ENCODE measurements around a stretch of chr1.

GRCh38 chr1:93137580-93138302, 42.5 kb downstream of the TMED5 start:
- PRO-cap = no peak

DNA sequence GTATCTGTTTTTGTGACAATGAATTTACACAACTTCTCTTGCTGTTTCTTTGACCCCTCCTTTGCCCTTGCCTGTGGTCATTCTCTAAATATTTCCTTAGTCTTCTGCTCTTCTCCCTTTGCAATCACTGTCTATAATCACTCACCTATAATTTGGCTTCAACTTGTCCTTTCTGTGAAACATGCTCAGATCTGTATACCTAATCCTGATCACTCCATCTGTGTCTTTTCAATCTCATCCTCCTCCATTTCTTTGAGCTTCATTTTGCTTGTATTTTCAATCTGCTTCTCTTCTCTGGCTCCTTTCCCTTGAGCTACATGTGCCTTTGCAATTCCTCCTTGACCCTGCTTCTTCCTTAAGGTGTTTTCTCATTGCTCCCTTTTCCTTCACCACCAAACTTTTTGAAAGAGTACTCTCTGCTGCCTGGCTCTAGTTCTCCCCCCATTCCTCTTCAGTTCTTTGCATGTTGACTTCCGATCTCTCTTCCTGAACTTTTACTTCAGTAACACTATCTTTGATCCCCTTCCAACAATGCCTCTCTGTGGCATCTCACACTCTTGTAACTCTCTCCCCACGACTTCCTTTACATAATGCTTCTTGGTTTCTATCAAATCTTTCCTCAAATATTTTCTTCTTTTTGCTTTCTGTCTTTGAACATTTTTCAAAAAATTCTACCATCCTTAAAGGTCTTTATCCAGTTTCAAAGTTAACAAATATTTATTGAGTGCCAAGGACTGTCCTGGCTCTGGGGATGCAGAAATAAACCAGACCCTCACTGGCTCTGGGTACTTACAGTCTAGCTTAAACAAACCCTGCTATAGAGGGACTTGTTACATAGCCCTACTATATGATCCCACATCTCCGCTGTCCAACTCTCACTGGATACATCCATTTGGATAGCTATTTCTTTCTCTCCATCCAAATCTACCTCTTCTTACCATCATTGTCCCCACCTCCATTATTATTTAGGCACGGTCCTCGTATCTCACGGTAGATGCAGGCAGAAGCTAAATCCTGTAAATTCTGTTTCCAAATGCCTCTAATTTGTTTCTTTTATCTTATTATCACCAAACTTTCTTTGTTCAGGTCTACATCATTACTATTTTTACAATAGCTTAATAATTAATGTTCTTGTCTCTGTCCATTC, 4.7 kb upstream of the DR1 start:
- PRO-cap = no peak

GRCh38 chr1:93446598-93447515, 1.1 kb upstream of the FNBP1L start:
- PRO-cap = unidirectional peak, plus-strand start at chr1:93447373

DNA sequence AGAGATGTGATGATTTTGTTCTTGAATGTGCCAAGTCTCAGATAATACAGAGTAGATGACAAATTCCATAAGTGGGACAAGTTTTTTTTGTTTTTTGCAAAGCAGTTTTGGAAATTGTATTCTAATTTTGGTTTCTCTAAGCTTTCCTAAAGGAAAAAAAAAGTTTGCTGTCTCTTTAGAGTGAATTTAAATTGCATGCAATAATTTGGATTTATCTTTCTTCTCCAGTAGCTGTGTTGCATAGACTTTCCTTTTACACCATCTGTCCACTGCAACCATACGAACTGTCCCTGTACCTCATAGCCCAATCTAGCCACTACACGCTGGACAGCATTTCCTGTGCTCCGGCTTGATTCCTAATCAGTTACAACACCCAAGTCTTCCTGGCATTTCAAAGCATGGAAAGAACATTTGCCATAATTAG, 106.8 kb downstream of the FNBP1L start:
- PRO-cap = no peak

DNA sequence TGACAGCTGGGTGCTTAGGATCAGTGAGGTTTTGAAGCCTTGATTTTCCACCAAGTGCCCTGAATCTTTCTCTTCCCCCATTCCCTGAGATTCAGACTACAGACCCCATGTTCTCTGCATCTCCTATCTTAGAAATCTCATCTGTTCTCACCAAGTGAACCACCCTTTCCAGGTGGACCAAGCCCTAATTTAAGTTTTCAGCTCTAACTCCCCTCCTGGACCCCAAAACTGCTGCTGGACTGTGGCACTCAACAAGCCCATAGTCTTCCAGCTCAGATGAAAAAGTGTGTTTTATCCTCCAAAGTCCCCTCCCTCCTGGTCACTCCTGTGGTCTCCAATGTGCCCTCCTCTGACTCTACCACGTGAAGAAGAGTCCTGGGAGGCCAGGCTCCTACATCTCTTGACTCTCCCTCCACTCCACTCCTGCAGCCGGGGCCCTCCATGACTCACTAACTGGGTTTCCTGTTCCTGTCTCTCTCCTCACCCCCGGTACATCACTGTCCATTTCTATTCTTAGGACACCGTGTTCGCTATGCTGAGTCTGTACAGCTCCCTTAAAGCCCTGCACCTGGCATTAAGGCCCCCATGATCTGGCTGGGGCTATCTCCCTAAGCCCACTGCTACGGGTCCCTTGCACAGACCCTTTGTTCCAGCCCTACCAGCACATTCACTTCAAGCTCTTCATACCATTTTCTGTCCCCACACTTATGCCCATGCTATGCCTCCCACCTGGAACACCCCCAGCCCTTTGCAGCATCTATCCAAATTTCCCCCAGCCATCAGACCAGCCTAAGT, 93.5 kb downstream of the BCAR3 start:
- PRO-cap = no peak

GRCh38 chr1:93723167-93723668, 41.6 kb upstream of the BCAR3 start:
- PRO-cap = no peak

- PRO-cap = no peak
These were observed 57.8 kb downstream of the DNTTIP2 start for GRCh38 chr1:93821193-93821642.

DNA sequence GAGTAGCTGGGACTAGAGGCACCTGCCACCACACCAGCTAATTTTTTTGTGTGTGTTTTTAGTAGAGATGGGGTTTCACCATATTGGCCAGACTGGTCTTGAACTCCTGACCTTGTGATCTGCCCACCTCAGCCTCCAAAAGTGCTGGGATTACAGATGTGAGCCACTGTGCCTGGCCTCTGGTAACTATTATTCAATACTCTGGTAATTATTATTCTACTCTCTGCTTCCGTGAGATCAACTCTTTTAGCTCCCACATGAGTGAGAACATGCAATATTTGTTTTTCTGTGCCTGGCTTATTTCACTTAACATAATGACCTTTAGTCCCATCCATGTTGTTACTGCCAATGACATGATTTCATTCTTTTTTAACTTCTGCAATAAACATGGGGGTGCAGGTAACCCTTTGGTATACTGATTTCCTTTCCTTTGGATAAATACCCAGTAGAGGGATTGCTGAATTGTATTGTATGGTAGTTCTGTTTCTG, 37.8 kb upstream of the GCLM start:
- PRO-cap = no peak

DNA sequence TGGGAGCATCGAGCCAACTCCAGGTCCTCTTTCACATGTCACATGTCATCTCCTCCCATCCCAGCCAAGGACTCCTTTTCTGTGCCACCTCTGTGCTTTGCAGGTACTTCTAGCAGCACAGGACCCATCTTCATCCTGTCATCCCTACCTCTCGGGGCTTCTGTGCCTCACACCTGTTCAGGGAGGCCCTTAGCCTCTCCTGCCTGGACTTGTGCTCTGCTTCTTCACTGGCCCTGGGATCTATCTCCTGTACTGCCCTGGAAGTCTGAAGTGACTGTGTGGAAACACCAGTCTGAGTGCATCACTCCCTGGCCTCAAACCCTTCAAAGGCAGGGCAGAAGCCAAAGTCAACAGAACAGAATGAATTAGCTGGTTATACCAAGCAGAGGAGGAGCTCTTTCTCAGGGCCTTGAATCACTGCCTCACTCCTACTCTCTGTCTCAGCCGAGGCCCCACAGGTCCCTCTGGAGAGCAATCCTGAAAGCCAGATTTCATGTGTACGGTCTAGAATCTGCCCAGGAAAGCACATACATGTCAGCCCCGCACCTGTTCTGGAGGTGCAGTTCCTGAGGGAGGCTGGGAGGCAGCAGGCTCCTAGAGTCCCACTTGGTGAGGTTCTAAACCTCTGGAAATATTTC, 98.5 kb downstream of the ABCA4 start:
- PRO-cap = no peak

- PRO-cap = no peak
These were observed 19.0 kb downstream of the ARHGAP29 start for GRCh38 chr1:94218362-94218833.

DNA sequence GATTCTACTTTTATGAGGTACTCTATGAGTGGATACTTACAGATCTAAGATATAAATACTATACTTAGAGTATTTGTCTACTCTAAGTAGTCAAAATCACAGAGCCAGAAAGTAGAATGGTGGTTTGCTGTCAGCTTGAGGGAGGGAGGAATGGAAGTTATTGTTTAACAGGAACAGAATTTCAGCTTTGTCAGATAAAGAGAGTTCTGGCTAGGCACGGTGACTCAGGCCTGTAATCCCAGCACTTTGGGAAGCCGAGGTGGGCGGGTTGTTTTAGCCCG, 79.7 kb upstream of the ARHGAP29 start:
- PRO-cap = no peak

GRCh38 chr1:94417335-94417725, 859 bp upstream of the ABCD3 start:
- PRO-cap = no peak

DNA sequence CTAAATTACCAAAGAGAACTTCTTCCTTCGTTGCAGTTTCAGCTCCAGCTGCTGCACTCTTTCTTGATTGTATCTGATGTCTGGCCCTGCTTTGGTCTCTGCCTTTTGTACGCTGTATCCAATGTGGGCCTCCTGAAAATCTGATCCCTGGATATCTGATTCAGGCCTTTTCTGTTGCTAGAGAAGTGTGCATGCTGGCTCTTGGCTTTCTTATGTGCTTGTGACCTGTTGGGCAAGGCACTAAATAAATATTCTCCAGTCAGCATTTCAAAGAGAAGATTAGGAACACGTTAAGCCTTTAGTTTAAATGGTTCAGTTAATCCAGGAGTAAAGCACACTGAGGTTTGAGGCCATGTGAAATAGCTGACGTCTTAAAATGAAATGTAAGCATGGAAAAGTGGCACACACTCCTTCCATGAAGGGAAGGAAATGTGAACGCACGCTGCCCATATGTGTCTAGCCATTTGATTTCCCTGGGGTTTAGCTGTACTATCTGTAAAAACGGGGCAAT, 9.3 kb upstream of the F3 start:
- PRO-cap = no peak

DNA sequence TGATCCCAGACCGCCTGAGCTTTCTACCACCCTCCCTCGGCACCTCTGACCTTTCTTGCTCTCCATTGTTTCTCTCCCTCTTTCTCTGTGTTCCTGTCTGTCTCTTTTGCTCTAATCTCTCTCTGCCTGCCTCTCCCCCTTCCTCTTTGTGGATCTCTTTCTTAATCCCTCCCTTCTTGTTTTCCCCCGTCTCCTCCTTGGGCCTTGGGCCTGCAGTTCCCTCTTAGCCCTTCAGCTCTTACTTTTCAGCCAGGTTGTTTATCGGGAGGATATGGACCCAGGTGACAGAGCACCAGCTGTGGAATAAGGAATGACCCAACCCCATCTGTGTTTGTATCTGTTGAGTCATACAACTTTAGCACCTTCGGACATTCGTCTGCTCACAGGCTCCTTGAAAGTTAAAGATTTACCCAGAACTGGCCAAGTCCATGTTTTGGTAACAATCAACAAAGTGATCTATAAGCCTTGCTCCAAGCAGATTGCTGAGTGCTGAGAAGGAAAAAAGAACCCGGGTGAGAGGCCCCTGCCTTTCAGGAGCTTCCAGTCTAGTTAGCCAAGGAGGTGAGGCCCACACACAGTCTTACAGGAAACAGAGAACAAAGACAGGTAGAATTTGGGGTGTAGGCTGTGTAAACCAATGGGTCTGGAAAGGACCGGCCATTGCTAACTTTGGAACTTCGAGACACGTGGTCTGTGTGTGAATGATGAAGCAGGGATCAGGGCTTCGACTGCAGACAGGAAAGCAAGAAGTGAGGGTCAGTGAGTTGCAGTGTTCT, 66.7 kb upstream of the F3 start:
- PRO-cap = no peak

DNA sequence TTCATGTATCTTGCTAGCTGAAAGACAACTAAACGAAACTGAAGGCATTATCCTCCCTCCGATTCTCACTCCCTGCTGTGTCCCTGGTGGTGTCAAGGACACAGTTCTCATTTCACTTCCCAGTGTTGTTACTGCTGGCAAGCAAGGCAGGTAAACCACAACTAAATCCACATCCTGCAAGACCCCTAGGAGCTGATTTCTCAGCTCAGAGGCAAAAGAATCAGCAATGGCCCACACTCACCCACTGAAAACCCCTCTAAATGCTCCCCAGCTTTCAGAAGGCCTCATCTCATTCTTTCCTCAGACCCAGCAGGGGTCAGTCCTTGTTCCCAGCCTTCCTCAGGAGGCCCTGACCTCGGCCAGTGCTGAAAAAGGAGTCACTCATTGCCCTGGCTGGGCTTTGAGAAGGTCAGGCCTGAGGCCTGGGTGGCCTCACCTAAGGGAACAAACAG, 117.9 kb upstream of the SLC44A3 start:
- PRO-cap = no peak

DNA sequence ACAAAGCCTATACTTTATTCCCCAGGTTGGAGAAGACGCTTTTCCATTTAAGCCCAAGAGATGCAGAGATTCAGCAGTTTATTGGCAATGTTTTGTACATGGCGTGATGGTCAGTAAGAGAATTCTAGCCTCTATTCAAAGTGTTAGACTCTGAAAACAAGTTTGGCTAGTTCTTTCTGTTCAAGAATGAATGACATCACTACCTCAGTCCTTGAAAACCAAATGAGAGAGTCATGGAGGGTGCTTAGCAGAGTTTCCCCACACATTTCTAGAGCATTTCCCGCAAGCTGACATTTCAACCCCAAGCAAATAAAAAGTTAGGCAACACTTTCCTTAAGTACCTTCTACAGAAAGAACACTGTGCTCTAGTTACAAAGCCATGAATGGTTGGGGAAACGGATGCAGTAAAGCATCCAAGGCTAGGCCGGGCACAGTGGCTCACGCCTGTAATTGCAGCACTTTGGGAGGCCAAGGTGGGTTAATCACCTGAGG, 48.0 kb upstream of the SLC44A3 start:
- PRO-cap = no peak

DNA sequence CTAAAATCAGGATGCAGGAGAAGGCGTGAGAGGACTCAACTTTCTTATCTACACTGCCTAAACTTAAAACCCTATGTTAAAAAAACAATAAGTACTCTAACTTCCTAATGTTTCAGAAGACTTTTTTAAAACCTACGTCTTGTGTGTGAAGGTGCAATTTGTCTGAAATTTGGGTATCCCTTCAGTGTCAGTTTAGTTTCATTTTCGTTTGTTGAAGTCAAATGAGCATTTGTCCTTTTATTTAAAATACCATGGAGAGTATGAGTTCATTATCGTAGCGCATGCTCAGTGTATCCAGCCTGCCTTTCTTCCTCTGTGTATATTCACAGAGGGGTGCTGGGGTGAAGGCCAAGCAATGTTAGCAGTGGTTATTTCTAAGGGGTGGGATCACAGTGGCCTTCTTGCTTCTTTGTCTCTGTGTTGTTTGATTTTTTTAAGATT, 43.3 kb downstream of the CNN3 start:
- PRO-cap = no peak

DNA sequence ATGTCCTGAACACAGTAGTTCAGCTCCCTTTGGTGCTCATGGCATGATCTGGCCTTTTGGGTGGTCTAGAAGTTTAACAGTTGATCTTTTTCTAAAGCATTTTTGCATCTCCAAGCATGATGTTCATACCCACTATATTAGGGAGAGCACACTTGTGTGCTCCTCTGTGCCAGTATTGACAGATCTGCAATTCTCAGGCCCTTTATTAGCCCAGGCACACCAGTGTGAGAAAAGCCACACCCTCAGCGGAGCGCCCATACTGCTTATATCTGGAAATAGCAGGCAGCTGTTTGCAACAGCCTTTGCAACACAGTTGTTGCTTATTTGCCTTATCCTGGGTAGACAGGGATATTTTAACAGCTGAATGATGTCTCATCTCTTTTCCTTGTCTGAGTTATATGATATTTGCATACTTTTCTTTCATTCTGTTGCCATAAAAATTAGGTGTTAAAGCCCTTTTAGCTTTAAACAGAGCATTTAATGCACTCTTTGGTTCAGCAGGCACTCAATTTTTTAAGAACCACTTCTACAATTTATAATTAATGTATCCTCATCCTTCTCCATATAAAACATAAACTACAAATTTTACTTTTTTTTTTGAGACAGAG, 34.0 kb downstream of the CNN3 start:
- PRO-cap = no peak

DNA sequence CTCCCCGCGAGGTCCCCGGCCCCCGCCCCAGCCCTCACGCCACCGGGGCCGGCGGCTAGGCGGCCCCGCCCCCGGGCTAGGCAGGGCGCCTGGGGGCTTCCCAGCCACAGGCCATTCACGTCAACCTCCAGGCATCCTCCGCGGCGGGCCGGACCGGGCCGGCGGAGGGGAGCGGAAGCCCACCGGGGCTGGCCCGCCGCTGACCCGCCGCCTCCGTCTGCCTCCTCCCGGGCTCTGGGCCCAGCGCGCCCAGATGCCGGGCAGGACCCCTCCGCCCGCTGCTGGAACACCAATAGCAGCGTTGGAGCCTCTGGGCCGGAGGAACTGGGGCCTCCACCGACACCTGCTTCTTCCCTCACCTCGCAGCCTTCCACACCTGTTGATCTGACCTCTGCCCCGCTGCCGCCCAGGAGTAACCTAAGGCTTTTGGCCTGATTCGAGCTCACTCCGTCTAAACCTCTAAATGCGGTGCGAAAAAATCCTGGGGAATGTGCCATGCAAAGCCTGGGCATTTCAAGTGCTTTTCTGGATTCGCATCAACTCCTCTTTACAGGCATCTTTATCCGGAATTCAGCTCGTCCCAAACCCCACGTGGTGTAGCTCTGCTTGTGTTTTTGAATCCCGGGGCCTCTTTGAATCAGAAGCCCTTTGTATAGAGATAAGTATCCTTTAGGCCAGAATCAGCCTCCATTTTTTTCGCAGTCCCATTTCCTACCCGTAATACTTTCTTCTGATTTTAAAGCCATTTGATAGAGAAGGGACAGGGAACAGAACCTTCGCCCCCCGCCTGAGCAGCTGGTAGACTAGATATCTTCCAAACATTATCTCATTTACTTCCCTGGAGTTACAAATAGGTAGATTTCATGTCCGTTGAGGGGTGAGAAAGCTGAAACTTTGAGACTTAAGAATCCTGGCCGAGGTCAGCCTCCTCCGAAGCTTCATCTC, 645 bp upstream of the CNN3 start:
- PRO-cap = bidirectional peak, plus-strand start at position 118 of the sequence, minus-strand start outside the sequence; bidirectional peak, plus-strand start at position 252 of the sequence, minus-strand start at position 236 of the sequence

DNA sequence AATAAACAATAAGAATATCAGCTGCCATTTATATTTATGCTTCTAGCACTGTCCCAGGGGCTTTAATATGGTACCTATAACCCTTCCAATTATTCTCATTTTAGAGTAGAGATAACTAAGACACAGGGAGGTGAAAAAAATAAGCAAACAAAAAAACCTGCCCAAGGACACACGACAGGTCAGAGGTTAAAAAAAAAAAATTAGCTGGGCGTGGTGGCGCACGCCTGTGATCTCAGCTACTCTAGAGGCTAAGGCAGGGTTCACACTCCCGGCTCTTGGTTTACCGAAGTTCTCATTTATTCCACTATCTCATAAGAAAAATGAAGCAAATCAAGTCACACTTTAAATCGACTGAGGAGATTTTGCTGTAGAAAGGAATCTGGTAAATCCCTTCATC, 34.7 kb upstream of the CNN3 start:
- PRO-cap = no peak